Iris pigment epithelial cell (primary cell): ENCODE results near the genes OR6J1 and REM2.

GRCh38 chr14:22520075-22520636 is 68.9 kb downstream of the DAD1 start:
- RRBS, result no CpG with 5 or more reads among the region's 6 CpGs

- RRBS, result no CpG with 5 or more reads among the region's 6 CpGs
Observed at GRCh38 chr14:22536697-22537331, 52.2 kb downstream of the DAD1 start.

- RRBS, result no CpG with 5 or more reads among the region's 3 CpGs
Observed at GRCh38 chr14:22566615-22567234, 22.3 kb downstream of the DAD1 start.

GRCh38 chr14:22644144-22644550 is at the start of gene OR6J1:
Gene OR6J1, minus strand, starts transcription at chr14:22644352.
- RRBS, result no CpG with 5 or more reads among the region's 4 CpGs

GRCh38 chr14:22797331-22797922 is 17.8 kb downstream of the SLC7A7 start:
- RRBS, result no CpG with 5 or more reads among the region's 3 CpGs

DNA sequence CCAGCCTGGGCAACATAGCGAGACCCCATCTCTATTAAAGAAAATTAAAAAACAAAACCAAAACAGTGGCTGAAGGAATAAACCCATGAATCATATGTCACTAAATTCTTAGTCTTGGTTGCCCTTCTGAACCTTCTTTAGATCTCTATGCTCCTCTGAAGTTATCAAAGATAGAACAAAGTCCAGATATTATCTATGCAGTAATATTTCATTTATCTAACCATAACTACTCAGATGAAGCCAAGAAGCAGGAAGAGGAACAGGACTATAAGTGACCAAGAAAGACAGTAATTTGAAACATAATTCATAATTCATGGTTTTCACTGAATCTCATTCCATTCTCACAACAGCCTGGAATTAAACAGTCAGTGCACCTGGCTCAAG is 6.6 kb downstream of the SLC7A7 start:
- RRBS, result no CpG with 5 or more reads among the region's 1 CpG

- RRBS, result no CpG with 5 or more reads among the region's 8 CpGs
Observed at GRCh38 chr14:22821673-22821935, 6.4 kb upstream of the SLC7A7 start.

DNA sequence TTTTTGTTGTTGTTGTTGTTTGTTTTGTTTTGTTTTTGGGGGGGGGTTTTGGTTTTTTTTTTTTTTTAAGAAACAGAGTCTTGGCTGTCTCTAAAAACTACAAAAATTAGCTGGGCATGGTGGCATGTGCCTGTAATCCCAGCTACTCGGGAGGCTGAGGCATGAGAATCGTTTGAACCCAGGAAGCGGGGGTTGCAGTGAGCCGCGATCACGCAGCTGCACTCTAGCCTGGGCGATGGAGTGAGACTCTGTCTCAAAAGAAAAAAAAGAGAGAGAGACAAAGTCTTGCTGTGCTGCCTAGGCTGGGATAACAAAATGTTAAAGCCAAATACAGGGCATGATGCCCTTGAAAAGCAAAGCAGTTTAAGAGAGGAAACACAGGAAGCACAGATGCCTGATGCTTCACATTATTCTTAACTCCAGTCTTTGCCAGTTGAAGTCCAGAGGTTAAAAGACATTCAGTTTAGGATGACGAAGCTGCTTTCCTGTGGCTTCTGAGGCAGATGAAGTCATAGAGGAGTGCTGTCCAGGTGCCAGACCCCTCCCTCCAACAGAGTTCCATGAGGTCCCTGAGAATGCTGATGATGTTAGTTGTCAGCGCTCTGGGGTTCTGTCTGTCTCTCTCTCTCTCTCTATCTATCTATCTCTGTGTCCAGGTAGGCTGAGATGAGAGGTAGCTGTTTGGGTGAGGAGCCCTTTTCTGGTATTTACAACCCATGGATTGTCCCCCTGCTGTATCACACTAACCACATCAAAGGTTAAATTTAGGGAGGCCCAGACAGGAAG is 4.9 kb upstream of the MRPL52 start:
- RRBS, result no CpG with 5 or more reads among the region's 9 CpGs

DNA sequence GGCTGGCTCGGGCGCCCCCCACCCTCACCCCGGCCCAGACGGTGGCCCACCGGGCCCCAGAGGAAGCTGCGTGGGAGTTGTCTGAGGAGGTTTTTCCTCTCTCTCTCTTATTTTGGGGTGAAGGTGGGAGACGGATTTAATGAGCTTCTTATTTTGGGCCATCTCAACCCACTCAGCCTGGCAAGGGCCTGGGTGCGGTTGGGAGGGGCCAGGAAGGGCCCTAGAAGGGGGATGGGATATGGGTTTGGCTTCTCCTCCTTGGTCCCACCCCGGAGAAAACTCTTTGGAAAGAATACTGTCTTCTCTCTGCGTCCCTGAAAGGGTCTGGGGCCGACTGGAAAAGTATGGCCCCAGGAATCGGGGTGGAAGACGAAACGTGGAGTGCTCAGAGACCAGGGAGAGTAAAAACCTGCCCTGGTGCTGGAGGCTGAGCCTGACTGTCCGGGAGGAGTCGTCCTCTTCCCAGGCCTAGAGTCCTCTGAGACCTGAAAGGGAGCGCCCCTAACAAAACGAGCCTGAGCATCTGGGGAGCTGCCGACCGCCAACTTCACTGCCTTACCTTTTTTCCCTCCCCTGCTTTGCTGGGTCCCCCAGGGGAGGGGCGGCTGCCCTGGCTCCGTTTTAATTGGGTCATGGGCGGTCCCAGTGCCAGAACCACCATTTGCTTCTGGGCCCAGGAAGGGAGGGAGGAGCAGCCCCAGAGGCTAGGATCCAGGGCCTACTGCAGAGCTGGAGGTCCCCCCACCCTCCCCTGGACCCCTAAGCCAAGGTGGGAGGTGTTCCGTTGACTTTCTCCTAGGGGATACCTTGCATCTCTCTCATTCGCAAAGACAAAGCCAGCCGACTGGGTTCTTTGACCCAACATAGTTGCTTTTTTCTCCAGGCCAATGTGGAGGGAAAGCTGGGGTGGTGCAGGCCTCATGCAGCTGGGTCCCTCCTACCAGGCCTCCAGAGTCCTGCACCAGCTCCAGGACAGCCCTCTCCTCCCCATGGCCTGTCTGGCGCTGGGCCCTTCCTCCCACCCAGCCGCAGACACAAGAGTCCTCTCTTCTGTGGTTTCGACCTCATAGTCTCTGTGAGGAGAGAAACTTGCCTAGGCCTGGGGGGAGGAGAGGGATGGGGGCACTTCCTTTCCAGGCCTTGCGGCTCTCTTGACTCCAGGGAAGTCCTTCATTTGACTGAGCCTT is 1.8 kb downstream of the MMP14 start:
- RRBS, result 2% methylated on average over 3 of the region's 30 CpGs

- RRBS, result no CpG with 5 or more reads among the region's 12 CpGs
Observed at GRCh38 chr14:22871207-22871563, 355 bp upstream of the LRP10 start.

GRCh38 chr14:22882490-22883412 is at the start of gene REM2:
Gene REM2, plus strand, starts transcription at chr14:22883222.
- RRBS, result 10% methylated on average over 2 of the region's 17 CpGs

- RRBS, result no CpG with 5 or more reads among the region's 7 CpGs
Observed at GRCh38 chr14:22887807-22888364, 4.9 kb downstream of the REM2 start.

DNA sequence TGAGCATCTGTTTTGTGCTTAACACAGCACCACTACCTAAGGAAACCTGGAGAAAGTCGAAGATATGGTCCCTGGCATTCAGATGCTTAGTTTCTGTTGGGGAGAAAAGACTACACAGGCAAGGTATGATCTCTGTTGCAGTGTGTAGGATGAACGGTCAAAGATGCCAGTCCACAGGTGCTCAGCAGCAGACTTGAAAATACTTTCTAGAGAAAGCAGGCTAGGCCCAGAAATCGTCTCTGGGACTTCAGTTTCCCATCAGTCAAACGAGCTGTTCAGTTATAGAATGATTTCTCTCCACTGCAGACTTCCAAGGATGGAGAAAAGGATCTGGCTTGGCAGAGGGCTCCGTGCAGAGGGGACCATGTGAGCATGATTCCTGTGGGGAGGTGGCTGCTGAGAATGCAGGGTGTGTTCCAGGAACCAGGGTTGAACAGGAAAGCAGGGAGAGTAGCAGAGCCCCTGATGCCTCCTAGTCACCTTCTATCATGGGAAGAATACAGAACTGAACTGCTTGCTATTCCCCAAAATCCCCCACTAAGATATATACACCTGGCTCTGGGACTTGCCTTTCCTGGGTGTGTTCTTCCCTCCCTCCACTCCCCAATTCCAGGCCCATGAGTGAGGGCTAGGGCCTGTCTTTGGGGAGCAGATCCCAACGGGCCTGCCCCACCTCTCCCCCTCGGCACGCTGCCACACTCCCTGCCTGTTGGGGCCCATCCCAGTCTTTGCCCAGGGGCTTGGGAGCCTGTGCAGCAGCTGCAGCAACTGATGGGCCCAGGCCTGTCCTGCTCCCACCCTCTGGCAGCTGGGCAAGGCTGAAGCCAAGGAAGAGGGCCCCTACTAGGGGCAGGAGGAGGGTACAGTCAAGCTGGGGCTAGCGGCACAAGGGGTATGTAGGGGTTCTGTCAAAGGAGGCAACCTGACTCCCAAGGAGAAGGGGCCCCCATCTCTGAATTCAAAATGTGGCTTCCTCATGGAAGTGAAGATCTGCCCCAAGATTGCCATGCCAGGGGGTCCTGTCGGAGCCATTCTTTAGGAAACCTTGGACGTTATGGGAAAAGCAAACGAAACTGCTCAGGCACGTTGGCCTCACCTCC is 3.3 kb downstream of the AJUBA start:
- RRBS, result no CpG with 5 or more reads among the region's 13 CpGs

- RRBS, result no CpG with 5 or more reads among the region's 3 CpGs
Observed at GRCh38 chr14:23008815-23009284, 1.1 kb downstream of the C14orf93 start.

DNA sequence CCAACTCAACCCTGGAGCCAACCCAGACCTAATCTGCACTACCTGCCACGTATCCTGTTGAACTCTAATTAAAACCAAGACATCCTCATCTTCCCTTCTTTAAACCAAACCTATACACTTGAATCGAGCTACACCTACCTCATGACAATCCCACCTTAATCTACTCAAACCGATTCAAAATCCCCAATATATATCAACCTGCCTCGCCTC is 860 bp downstream of the ACIN1 start:
- RRBS, result no CpG with 5 or more reads among the region's 4 CpGs

GRCh38 chr14:23095675-23096141 is 403 bp downstream of the C14orf119 start:
- RRBS, result no CpG with 5 or more reads among the region's 12 CpGs

DNA sequence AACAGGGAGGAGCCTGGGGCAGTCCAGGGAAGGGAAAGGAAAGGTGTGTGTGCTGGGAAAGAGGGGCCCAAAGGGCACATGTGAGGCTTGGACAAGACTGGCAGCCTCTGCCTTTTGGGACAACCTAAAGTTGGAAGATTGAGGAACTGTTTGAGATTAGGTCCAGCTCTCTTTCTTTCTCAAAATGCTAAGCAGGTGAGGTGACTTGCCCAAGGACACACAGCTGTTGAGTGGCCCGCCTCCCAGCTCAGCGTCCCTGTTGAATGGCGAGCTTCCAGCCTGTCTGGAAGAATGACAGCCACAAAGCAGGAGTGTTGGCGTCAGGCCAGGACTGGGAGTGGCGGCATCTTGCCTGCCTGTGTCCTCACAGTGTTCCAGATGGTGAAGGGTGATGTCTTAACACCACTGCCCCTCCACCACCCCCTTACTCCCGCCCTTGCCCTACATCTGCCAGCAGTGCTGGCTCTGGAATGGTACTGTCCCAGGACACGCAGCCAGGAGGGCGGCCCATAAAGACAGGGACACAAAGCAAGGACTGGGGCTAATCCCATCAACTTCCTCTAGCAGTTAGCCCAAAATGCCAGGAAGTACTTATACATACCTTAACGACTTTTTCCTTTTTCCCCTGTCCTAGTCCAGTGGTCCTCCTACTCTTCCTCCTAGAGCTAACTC is 4.4 kb upstream of the CEBPE start:
- RRBS, result no CpG with 5 or more reads among the region's 9 CpGs

DNA sequence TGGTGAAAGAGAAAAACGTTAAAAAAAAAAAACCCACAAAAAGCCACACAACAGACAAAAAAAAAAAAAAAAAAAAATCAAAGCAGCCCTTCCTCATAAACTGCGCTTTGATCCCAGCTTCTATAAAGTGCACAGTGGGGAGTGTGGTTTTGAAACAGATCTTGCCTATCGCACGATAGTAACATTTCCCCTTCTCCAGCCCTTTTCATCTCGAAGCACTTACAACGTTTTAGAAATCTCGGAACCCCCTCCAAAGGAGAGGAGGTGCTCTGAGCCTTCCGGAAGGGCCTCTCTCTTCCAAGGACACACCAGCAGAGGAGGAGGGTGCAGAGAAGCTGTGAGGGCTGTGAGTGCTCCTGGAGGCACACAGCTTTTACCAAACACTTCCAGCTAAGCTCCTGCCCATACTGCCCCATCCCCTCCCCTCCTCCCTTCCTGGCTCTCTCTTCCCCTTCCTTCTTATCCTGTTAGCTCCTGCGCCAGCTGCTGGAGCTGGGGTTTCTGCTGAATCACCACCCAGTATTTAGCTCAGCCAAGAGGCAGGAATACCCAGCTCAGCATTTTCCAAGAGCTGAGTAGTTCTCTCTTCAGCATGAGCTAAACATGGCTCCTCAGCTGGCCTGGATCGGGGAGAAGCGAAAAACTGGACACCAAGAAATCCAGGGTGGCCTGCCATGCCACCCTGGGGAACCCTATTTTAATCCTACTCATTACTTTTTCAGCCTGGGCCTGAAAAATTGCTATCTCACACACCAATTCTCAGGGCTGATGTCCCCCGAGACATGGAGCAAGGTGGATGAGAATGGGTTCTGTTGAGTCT is 28.3 kb downstream of the SLC7A8 start:
- RRBS, result no CpG with 5 or more reads among the region's 12 CpGs

DNA sequence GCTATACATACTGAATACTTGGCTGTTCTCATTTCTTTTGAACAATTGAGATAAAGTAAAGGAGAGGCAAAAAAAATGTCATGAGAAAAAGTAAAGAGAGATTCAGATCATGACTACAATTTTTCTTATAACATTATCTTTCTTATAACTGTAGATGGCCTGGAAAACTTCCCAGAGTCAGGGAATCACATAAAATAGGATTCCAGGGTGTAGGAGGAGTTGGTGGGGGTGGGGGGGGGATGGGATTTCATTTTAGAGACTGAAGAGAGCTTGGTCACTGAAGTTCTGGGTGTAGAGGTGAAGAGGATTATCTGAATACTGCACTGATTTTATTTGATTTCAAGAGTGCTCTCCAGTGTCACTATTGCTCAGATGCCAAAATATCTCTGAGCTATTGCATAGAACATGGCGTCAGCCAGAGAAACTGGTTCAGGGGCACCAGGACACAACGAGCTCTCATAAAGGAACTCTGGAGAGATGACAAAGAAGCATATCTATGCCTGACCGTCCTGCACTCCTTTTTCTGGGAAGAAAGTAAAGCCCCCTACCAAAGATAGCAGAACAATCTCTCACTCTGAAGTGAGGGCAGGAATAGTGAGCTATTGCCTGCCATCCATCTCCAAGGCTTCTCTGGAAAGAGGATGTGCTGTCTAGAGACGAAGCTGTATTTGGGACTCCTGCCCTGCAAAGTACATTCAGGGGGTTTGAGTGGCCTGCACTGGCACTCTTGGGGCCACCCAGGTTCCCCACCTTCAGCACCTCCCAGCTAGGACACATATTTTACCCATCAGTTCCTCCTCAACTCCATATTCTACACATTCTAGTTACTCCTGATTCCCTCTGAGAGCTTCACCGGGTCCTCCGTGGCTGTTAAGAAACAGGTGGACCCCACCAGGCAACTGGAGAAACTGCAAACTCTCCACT is 2.0 kb downstream of the SLC7A8 start:
- RRBS, result no CpG with 5 or more reads among the region's 6 CpGs

GRCh38 chr14:23182398-23183047 is 937 bp downstream of the SLC7A8 start:
- RRBS, result no CpG with 5 or more reads among the region's 20 CpGs